Trachea (tissue), 1 donor: Measurements from ENCODE around the genes C11orf52, DLAT and CLDN25.

- PRO-cap, result no peak
Observed at GRCh38 chr11:111613069-111613636, 10.9 kb downstream of the SIK2 start.

DNA sequence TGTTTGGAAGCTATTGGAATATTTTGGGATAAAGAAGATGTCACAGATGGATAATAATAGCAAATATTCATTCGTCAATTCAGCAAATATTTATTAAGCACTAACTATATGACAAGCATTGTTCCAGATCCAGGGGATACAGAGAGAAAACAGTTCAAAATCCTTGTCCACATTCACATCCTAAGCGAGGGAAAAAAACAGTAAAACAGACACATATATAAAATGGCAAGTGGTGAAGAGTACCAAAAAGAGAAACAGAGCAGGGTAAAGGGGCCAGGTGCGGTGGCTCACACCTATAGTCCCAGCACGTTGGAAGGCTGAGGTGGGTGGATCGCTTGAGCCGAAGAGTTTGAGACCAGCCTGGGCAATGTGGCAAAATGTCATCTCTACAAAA, 59.9 kb downstream of the SIK2 start:
- PRO-cap, result no peak

DNA sequence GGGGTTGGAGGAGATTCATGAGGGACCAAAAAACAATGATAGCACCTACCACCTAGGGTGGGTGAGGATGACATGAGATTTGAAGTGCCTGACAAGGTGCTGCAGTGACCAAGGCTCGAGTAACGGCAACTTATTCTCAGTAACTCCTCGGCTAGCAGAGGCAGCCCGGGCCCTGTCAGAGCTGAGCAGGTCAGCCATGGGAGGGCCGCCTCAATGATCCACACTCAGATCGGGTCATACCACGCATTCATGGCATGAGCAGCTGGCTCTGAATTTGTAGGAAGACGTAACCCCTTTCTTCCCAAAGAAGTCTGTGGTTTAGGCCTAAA, 30.1 kb downstream of the PPP2R1B start:
- PRO-cap, result no peak

DNA sequence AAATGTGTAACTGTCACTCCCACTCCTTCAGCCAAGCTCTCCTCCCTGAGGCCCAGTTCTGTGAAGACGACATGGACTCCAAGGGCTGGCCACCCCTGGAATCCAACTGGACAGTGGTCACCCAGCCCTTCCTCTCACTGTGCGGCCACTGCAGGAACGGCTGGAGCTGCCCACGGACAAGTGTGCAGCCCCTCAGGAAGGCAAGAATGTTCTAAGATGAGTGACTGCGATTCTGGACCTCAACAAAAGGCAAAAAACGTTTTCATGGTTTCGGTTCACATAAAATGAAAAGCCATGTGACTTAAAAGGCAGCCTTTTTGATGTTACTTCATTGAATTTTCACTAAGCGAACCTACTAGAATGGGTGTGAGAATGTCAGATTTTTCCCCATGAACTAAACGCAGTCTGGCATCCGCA, 29.8 kb downstream of the PPP2R1B start:
- PRO-cap, result no peak

DNA sequence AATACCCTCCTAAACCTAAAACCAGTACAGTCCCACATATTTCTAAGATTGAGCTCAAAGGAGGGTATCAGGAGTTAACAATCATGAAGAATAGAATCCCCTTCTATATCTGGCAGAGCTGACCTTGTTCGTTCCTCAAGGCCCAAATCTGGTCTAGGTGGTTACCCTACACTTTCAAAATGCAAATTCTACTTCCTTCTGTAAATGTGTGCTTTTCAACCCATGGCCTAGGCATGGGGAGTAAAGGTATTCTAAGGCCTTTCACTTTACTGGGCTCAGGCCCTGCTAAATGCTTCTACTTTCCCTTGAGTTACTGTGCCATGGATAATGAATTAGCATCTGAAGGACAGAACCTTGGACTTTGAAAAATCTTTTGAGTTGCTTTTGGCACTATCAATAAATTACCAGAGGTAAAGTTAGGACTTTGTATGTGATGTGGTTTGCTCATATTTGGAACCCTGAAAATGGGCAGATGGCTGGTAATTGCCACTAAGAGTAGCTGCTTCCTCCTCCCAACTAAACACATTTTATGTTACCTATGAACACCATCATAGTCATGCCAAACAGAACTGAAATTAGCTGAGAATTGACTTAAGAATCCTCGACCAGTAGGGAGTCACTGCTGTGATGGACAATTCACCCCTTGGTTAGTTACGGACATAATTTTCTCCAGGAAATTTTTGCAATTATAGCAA, 10.6 kb upstream of the PPP2R1B start:
- PRO-cap, result no peak

- PRO-cap, result no peak
Observed at GRCh38 chr11:111787877-111788664, 21.9 kb upstream of the PPP2R1B start.

DNA sequence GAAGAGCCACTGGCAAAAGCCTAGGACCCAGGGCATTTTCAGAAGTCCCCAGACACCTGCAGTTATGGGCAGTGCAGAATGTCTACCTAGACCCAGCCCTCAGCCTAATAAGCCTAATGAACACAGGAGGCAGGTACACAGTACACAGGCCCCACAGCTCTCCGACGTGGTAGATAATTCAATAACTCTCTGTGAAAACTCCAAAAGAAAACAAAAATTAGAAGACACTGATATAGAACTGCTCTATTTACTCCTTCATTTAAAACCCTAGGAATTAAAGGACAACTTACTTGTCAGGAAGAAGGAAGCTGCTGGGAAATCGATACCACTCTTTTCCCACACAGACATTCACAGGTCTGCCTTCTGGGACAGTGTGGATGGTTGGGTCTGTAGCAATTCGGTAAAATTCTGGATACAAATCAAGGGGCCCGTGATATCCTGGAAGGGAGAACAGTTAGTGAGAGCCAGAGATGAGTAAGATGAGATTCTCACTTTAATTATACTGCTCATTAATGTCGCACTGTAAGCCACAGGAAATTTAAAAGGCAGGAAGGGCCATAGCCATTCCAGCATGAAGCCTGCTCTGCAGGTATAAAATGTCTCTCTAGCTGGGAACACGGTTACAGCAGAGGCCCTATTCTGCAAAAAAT, 34.1 kb downstream of the ALG9 start:
- PRO-cap, result no peak

- PRO-cap, result bidirectional peak, plus-strand start at chr11:111918965, minus-strand start at chr11:111918800
Observed at GRCh38 chr11:111918307-111919260, at the start of gene C11orf52. C11orf52 (plus strand) TSS chr11:111918913.

DNA sequence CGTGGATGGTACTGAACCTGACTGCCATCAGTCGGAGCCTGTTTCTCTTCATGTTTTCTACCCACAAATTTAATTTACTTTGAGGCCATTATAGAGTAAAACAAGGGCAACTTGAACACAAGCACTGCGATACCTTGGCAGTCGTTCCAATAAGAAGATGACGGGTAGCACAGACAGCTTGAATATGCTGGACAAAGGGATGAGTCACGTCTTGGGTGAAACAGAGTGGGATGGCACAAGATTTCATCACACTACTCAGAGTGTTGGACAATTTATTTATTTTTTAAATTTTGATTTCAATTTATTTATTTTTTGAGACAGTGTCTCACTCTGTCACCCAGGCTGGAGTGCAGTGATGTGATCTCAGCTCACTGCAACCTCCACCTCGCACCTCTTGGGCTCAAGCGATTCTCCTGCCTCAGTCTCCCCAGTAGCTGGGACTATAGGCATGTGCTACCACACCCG, 5.7 kb downstream of the DIXDC1 start:
- PRO-cap, result no peak

DNA sequence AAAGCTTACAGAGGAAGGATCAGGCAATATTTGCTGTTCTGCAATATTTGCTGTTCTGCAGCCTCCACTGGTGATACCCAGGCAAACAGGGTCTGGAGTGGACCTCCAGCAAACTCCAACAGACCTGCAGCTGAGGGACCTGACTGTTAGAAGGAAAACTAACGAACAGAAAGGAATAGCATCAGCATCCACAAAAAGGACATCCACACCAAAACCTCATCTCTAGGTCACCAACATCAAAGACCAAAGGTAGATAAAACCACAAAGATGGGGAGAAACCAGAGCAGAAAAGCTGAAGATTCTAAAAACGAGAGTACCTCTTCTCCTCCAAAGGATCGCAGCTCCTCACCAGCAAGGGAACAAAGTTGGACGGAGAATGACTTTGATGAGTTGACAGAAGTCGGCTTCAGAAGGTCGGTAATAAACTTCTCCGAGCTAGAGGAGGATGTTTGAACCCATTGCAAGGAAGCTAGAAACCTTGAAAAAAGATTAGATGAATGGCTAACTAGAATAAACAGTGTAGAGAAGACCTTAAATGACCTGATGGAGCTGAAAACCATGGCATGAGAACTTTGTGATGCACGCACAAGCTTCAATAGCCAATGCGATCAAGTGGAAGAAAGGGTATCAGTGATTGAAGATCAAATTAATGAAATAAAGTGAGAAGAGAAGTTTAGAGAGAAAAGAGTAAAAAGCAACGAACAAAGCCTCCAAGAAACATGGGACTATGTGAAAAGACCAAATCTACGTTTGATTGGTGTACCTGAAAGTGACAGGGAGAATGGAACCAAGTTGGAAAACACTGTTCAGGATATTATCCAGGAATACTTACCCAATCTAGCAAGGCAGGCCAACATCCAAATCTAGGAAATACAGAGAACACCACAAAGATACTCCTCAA, 18.4 kb upstream of the DLAT start:
- PRO-cap, result no peak

DNA sequence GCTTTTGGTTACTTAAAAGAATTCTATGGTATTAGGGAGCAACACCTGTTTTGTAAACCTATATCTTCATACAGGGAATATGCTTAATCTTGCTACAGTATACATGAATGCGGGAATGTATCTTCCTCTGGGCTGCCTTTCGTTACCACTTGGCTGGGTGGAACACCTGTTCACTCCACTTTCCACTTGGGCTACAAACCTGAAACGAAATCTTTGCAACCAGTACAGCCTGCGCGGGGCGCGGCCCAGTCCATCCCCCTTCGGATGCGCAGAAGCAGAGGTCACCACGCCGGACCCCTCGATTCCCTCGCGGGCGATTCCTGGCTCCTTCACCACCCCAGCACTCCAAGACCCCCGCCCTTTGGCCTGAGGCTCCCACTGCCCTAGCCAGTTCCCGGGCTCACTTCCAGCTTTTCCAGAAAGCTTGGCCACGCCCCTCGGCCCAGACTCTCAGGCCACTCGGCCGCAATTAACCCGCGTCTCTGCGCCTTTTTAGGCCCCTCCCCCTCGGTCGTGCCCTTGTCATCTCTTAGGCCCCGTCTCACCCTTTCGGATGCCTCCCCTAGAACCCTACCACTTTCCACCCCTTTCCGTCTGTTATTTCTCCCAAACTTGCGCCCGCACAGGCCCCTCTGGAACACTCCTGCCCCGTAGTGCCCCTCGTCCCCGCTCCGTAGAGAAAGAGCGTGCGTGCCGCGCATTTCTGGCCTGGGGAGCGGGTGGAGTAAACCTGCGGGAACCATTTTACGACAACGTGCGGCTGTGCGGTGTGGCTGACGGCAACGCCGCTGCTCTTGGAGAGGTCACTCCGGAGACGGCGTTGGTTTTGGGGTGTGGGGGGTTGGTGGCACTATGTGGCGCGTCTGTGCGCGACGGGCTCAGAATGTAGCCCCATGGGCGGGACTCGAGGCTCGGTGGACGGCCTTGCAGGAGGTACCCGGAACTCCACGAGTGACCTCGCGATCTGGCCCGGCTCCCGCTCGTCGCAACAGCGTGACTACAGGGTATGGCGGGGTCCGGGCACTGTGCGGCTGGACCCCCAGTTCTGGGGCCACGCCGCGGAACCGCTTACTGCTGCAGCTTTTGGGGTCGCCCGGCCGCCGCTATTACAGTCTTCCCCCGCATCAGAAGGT, at the start of gene DLAT:
TSS of gene DLAT (plus strand) at position 788 of the 1,133 bp plus-strand sequence.
- PRO-cap, result bidirectional peak, plus-strand start at position 829 of the sequence, minus-strand start at position 675 of the sequence

DNA sequence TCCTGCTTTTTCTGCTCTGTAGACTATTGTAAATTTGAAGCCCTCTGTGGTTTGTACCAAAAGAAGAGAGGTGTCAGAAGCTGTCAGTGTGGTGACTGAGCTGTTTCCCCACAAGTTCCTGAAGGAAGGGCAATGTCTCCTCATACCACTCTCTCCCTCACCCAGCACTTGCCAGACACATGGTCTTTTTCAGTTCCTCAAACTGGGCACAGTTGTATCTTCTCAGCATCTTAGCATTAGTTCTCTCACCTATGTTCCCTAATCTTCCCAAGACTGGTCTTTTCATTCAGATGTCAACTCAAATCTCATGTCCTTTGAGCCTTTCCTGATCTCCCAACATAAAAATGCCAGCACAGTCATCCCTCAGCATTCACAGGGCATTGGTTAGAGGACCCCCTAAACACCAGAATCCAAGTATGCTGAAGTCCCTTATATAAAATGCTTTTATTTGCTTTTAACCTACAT, 4.4 kb downstream of the BCO2 start:
- PRO-cap, result no peak

- PRO-cap, result no peak
Observed at GRCh38 chr11:112236081-112236394, 9.8 kb downstream of the PTS start.

GRCh38 chr11:112237270-112237593, 11.0 kb downstream of the PTS start:
- PRO-cap, result no peak

DNA sequence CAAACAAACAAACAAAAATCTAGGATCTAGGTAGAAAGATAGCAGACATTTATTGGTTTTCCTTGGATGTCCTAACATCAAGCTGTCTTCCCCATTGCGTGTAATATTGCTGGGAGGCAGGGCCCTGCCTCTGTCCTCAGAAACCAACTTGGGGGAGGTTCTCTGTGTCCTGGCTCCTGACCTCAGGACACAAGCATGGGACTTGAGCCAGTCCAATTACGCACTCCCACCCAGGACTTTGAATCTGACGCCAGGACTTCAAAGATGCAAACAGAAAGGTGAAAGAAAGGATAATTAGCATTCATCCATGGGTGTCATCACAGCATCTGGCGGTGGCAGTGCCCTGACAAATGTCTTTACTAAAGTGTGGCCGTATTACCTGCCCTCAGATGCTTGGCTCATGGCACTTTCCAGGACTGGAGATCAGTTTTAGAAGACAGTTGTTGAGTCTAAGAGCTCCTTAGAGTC, 61.8 kb upstream of the PLET1 start:
- PRO-cap, result no peak

DNA sequence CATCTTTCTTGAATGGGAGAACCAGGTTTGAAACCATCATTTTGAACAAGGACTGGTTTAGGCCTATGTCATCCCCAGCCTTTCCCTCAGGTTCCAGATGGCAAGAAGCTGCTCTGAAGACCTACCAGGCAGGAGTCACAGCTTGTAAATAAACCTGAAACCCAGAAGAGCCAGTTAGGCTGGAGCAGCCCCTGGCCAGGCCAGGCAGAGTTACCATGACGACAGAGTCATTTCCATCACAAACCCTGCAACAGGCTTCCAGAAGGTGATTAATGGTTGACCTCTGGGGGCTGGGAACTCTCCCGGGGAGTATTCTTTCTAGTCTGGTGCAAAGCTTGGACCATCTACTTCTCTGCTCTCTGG, 164.2 kb upstream of the NCAM1 start:
- PRO-cap, result no peak

GRCh38 chr11:113779628-113780039, at the start of gene CLDN25:
CLDN25 (plus strand) TSS chr11:113779796.
- PRO-cap, result no peak

- PRO-cap, result no peak
Observed at GRCh38 chr11:113884371-113884656, 8.9 kb upstream of the USP28 start.

- PRO-cap, result no peak
Observed at GRCh38 chr11:113977622-113978304, 2.9 kb downstream of the HTR3A start.

DNA sequence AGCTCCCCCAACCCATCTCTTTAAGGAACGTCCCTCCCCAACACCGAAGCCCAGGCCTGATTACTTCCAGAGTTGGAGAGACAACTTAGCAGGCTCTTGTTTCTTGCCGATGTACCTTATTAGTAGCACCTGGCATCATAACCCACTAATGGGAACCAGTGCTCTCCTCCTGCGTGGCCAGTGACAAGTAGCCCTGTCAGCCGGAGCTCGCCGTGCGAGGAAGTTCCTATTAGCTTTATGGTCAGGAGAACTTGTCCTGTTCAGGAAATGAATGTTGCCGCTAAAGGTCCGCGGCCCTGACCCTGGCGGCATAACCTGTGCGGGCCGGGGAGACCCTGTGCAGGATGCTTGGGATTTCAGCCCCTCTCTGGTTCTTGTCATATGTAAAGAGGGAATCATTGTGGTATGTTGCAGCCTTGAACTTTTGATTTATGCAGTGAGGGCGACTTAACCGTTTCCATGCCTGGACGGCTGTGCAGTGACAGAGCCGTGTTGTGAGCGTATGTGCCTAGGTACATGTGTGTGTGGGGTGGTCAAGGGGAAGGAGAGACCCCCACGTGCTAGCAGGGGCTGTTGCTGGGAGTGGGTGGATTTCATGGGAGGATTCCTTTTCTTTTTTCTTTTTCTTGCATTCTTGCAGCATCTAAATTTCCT, 15.1 kb downstream of the ZBTB16 start:
- PRO-cap, result no peak